Amniotic epithelial cell (primary cell): Measurements from ENCODE around the gene TOM1.

DNA sequence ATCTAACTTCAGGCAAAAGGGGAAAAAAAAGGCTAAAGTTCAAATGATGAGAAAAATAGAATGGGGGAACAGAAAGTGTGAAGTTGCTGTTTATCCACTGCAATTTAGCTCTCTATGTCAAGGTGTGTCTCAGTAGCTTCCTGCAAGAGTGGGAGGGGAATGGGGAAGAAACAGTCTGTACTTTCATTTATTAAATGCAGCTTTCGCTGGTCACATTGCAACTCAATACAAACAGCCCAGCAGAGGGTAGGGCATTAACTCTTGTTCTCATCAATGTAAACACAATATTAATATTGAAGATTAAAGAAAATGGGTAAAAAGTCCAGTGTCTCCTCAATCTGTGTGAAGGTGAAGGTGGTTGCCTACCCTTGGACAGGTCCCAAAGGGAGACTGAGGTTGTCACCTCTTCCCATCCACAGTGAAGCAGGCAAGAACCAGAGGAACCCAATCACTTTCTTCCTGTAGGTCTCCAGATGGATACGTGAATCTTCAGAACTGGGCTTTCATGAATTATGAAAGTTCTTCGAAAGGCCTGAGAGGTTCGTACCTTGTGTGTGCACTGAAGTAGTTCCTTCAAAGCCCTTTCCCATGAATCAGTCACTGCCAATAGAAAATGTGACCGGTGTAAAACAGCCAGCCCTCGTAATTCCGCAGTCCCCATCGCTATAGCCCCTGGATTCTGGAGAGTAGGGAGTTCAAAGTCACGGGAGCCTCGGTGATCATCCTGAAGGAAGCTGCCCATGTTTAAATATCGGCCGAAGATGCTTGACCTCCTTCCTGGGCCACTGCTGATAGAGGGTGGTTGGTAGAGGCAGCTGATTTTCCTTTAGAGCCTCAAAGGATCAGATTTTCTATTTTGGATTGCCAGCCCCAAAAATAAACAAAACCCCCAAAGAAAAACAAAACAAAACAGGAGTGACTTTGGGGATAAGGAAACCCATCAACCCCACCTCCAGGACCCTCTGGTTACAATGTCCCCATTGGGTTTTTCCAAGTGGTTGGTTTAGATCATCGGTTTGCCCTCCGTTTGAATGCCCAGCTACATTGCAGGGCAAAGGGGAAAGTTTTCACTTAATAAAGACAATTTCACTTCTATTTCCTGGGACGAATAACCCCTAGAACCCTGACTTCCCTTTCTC is 215.1 kb upstream of the SYN3 start:
- RRBS, result no CpG with 5 or more reads among the region's 15 CpGs

- RRBS, result no CpG with 5 or more reads among the region's 8 CpGs
These were observed 277.6 kb upstream of the SYN3 start for GRCh38 chr22:33335641-33336313.

DNA sequence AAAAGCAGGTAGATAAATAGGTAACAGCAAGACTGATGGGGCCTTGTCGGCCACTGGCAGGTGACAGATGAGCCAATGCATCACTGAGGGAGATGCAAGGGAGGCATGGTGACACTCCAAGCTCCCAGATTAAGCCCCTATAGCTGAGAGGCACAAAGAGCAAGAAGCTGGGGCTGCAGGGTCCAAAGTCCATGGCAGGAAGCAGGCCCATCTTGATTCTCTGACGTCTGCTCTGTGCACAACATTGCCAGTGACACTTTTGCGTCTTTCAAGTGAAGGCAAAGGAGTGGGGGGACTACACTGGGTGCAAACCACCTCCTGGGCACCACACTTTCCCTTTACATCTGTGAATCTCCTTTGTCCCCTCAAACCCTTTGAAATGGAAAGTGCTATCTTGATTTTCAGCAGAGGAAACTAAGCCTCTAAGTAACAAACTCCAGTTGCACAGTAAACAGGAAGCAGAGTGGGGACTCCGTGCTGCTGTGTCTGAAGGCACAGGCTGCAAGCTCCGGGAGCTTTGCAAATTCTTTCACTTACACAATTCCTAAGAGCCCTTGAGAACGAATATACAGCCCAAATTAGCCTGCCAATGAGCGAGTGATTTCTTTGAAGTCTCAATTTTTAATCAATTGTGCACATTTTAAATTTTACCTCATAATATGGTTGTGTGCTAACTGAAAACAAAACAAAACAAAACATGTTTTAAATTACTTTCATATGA is 428.0 kb downstream of the LARGE1 start:
- RRBS, result no CpG with 5 or more reads among the region's 7 CpGs

DNA sequence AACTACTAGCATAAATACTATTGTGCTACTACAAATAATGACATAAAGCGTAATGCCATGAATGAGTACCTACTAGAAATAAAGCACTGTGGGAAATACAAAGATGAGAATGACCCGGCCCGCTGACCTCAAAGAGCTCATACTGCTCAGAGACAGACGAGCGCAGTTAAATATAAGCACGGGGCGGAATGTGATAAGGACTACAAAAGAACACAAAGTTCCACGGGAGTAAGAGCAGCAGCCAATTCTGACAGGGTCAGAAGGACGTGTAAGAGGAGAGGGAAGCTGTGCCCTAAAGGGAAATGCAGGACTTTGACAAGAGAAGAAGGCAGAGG is 314.7 kb downstream of the LARGE1 start:
- RRBS, result no CpG with 5 or more reads among the region's 9 CpGs

GRCh38 chr22:33614264-33614706 is 306.0 kb downstream of the LARGE1 start:
- RRBS, result no CpG with 5 or more reads among the region's 4 CpGs

DNA sequence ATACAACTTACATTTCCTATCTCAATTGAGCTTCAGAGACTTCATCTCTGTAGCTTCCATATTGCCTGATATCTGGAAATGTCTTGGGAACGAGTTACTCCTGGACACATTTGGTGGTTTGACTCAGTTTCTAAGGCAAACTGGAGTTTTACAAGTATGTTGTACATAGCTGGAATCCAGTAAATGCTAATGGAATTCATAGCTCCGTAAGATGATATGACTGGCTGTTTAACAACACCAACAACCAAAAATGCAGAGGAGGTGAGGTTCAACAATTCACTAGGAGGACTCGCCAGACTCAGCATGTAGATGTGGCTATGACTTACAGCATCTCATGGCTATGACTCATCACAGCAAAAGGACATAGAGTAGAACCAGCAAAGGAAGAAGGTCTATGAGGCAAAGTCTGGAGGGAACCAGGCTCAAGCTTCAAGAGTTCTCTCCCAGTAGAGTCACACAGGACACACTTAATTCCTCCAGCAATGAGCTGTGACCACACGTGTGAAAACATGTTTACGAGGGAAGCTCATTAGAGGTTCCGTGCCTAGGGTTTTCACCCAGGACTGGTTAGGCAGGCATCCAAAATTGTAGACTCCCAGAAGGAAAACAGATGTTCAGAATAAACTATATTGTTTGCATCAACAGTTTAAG is 116.9 kb downstream of the LARGE1 start:
- RRBS, result no CpG with 5 or more reads among the region's 6 CpGs

DNA sequence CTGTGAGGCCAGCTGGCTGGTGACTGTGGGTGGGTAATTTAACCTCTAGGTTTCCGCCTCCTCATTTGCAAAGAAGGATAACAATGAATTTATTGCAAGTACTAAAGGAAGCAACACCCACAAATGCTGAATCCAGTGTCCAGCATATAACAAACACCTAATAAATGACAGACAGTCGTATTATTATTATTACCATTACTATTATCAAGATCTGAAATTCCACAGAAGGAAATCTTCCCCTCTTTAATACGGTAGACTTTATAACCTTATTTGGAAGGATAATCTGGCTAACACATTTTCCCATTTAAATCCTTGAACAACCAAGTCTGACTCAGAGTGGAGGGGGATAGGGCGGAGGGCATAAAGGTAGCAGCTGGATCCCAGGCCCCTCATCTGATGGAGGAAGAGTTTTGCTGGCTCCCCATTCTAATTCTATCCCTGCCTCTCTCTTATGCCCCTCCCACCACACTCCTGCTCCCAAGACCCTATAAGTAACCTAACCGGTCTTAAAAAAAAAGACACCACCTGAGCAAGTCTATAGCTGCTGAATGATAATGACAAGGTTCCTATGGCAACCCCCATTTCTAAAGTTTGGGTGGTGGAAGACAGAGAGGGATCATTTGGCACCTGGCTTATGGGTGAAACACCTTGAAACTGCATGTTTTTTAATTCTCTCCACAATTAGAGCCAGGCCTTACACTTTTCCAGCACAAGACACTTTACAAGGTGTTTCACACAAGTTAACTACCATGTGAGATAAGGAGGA is 69.7 kb downstream of the LARGE1 start:
- RRBS, result no CpG with 5 or more reads among the region's 5 CpGs

DNA sequence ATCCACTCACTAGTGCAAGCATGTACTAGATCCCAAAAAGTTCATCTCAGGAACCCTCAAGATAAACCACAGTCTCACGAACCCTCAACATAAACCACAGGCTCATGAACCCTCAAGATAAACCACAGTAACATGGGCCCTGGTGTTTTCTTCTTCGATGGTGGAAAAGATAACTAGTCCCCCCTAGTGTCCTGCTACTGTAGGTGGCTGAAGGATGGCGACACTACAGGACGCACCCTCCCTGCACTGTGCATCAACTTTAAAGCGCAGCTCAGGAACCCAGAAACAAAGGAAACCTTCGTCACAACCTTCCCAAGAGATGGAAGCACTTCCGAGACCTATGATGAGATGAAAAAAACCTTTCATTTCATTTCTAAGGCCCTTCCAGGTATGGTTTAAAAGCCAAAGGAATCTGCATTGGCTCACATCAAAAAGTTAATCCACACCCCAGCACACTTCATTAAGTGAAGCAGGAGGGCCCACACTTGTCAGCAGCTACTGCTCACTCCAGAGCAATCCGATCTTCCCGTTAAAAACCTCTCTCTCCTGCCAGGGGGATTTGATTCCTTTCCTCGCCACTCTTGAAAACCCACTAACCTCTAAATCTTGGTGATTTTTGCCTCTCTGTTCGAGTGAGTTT is 2.4 kb downstream of the LARGE1 start:
- RRBS, result no CpG with 5 or more reads among the region's 11 CpGs

GRCh38 chr22:34236540-34236870 is 316.2 kb upstream of the LARGE1 start:
- RRBS, result no CpG with 5 or more reads among the region's 3 CpGs

- RRBS, result 2% methylated on average over 9 of the region's 49 CpGs
These were observed at the start of gene TOM1 for GRCh38 chr22:35299067-35299952. Gene TOM1, plus strand, starts transcription at chr22:35299894.

- RRBS, result no CpG with 5 or more reads among the region's 5 CpGs
These were observed 3.4 kb downstream of the TOM1 start for GRCh38 chr22:35303051-35303633.

DNA sequence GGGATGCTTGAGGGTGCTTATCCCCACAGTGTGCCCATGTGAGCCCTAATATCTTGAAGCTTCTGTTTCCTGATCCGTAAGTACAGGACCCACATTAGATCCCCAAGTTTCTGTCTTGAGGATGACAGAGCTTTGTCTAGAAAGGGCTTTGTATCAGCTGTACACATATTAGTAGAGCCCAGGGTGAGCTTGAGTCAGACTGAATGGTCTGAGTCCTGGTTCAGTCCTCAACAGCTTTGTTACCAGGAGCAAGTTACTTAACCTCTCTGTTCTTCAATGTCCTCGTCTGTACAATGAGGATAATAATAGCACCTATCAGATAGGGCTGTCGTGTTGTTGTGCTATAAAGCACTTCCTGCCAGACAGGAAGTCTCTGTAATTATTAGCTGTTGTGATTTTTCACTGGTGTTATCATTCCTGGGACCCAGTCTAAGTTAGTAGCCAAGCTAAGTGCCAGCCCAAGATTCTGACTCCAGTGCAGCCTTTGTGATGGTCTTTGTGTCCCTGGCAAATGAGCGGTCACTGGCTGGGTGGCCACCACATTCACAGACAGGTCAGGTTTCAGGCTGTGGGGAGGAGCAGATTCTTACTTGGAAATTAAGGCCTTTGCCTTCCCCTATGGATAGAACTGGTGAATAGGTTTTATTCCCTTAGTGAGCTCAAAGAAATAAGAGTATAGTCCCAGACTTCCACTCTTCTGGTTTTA is 6.8 kb downstream of the TOM1 start:
- RRBS, result no CpG with 5 or more reads among the region's 4 CpGs

DNA sequence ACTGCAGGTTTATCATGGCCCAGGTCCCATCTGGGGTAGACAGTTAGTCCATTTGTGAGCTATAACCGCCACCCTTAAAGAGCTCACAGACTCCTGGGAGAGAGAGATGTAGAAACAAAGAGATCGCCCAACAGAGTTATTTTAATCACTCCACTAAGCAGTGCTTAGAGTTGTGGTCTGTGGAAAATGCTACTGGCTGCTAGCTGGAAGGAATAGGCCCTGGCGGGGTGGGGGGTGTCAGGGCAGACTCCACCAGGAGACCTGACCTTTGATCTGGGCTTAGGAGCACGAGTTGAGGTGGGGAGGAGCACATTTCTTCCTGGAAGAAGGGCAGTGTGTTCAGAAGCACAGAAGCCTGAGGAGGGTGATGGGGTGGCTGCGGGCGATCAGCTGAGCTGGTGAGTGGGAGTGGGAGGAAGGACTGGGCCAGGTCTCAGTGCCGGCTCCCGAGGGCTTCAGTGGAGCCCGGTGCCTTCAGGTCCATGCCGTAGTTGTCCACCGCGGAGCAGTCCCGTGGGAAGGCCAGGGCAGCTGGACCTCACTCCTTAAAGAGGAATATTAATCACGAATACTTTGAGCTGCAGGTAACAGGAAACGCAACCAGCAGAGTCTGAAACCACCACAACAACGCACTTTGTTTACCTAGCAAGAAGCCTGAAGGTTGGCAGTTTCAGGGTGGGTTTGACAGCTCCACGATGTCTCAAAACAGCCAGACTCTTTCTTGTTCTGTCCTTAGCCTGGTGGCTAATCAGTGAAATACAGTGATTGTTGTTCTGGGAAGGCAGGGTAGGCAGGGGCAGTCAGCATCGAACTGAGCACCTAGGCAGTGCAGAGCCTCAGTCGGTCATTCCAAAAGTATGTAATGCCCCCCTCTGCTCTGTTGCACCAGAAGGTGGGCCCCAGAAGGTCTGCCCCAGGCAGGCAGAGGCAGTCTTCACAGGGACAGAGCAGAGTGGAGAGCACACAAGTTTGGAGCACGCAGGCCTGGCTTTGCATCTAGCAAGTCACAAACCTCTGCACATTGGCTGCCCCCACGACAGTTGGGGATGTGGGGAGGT is 11.4 kb downstream of the TOM1 start:
- RRBS, result no CpG with 5 or more reads among the region's 21 CpGs

DNA sequence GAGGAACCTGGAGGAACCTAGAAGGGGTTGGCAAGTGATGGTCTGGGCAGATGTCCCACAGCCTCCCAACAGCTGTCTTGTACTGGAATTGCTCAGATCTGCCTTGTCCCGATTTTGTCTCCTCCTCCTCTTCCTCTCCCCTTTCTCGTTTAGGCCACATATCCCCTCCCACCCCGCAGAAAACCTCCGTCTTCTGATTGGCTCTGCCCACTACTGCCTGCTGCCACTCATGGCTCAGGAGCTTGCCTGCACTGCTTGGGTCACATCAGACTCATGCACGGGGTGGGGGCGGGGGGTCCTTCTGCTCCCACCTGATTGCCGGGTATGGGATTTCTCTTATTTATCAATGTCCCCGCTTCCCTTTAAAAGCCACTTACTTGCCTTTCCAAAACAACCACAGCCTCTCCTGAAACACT is 14.5 kb downstream of the TOM1 start:
- RRBS, result no CpG with 5 or more reads among the region's 8 CpGs

DNA sequence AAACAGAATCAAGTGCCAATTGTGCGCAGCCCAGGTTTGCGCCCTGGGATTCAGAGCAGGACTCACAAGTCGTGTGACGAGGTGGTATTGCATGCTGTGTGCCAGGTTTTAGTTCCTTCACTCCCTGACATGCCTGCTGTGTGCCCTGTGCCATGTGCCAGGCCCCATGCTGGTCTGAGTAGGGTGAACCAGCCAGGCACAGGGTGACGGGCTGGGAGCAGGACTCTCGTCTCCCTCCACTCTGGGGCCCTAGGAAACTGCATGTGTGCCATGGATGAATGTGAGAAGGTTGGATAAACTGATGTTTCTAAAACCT is 38.8 kb upstream of the HMOX1 start:
- RRBS, result no CpG with 5 or more reads among the region's 6 CpGs

- RRBS, result no CpG with 5 or more reads among the region's 8 CpGs
These were observed 32.1 kb upstream of the HMOX1 start for GRCh38 chr22:35348477-35349451.

GRCh38 chr22:35379831-35380655 is 853 bp upstream of the HMOX1 start:
- RRBS, result no CpG with 5 or more reads among the region's 11 CpGs

DNA sequence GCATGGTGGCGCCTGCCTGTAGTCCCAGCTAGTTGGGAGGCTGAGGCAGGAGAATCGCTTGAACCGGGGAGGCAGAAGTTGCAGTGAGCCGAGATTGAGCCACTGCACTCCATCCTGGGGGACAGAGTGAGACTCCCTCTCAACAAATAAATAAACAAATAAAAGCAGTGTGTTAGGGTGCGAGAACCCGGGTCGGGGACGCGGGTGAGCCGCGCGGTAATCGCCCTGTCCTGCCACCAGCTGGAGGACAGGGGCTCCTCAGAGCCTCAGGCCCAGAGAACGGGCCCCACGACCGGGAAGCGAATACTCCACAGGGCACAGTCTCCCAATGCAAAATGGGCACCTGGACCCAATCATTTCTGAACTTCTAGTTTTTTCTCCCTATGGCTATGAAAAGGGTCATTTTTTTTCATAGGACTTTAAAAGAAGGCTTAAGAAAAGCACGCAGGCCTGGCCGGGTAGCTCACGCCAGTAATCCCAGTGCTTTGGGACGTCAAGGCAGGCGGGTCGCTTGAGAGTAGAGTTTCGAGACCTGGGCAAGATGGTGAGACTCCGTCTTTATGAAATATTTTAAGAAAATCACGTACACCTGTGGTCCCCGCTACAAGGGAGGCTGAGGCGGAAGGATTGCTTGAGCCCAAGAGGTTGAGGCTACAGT is 710 bp upstream of the MCM5 start:
- RRBS, result no CpG with 5 or more reads among the region's 28 CpGs

DNA sequence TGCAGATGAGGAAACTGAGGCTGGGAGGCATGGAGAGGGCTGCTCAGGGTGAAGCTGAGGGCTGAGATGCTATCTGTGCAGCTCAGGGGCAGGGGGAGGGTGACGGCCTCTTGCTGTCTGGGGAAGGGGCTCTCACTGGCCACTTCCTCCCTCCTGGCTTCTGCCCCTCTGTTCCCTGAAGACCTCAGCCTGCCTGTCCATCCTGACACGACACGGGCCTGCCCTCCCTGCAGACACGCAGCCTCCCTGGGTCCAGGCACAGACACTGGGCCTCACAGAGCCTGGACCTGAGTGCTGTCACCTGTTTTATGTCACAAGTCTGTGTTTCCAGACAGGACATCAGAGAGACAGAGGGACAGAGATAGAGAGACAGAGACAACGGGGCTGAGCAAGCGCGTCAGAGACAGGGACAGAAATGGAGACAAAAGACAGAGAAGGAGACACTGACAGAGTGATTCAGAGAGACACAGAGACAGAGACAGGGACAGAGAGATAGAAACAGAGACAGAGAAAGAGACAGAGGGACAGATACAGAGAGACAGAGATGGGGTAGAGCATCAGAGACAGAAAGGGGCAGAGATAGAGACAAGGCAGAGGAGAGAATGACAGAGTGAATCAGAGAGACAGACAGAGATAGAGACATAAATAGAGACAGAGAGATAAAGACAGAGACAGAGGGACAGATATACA is 53.2 kb downstream of the MCM5 start:
- RRBS, result no CpG with 5 or more reads among the region's 7 CpGs